Left lobe of liver (tissue), 1 donor: ENCODE measurements around a stretch of chr20.

- PRO-cap: no peak
These were observed 21.2 kb downstream of the KIAA1755 start for GRCh38 chr20:38239171-38239903.

DNA sequence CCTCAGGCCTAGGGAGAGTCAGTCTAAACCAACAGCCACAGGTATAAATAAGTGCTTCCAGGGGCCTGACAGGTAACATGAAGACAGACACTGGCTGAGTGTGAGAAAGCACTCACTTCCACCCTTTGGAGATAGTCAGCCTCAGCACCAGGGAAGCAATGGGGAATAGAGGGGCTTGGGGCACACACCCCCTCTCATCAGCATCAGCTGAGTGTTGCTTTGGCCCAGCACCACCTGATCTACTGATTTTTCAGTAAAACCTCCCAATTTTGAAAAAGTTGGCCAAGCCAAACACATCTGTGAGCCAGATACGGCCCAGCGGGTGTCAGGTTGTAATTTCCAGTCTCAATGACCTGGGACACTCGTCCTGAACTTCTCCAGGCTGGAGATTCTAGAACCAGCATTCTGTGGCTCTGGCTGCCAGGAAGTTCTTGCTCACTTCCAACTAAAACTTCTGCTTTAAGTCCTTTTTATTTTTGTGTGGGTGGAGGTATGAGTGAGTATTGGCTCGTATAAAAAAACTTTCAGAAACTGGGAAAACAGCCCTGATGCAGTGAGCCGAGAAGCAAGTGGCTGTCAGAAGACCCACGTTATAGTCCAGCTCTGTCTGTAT, 5.2 kb downstream of the KIAA1755 start:
- PRO-cap: no peak

DNA sequence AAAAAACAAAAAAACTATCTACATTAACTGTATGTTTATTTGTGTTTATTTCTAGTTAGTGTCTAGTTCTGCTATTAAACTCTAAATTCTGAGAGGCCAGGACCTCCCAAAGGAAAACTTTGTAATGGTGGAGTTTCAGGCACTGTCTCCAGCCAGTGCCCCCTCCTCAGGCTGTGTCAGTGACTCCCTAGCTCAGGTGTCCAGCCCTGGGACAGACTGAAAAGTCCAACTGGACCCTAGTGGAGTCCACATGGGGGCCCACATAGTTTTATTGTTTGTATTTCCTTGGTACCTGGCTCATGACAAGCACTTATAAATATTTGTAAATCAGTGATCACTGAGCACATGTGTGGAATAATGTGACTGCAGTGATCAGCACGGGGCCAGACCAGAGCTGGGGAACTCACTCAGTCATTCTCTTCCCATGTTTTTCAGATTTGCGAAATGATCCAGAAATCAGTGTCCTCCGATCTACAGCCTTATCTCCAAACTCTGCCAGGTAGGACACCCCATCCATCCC, 14.0 kb downstream of the LBP start:
- PRO-cap: unidirectional peak, plus-strand start at position 360 of the sequence

DNA sequence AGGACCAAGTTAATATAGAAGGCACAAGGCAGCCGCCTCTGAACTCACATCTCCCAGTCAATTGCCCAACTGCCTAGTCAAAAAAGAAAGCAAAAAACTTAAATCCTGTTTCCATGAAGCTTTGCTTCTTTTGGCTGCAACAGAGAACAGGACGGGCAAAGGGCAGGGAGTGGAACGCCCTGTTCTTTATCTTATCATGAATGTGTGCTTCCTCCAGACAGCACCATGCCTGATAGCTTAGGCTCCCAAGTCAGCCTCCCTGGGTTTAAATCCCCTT, 27.1 kb downstream of the LBP start:
- PRO-cap: no peak

GRCh38 chr20:38471822-38472328, 768 bp upstream of the RALGAPB start:
- PRO-cap: no peak

GRCh38 chr20:38504858-38505565, 32.4 kb downstream of the RALGAPB start:
- PRO-cap: no peak

DNA sequence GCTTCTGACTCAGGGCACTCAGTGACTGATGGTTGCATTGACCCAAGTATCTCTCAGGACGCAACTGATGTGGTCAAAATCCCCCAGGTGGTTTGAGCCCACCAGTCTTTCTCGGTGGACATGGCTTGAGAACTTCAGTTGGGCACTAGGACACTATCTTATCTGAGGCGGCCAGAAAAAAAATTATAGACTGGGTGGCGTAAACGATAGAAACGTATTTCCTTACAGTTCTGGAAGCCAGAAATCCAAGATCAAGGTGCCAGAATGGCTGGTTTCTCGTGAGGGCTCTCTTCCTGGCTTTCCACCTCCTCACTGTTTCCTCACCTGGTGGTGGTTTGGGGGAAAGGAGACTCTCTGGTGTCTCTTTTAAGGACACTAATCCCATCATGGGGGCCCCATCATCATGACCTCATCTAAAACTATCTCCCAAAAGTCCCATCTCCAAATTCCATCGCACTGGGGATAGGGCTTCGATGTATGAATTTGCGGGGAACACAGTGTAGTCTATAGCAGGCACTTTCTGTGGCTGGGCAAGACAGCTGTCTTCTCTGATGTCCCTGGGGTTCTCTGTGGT, 52.3 kb downstream of the PPP1R16B start:
- PRO-cap: no peak

DNA sequence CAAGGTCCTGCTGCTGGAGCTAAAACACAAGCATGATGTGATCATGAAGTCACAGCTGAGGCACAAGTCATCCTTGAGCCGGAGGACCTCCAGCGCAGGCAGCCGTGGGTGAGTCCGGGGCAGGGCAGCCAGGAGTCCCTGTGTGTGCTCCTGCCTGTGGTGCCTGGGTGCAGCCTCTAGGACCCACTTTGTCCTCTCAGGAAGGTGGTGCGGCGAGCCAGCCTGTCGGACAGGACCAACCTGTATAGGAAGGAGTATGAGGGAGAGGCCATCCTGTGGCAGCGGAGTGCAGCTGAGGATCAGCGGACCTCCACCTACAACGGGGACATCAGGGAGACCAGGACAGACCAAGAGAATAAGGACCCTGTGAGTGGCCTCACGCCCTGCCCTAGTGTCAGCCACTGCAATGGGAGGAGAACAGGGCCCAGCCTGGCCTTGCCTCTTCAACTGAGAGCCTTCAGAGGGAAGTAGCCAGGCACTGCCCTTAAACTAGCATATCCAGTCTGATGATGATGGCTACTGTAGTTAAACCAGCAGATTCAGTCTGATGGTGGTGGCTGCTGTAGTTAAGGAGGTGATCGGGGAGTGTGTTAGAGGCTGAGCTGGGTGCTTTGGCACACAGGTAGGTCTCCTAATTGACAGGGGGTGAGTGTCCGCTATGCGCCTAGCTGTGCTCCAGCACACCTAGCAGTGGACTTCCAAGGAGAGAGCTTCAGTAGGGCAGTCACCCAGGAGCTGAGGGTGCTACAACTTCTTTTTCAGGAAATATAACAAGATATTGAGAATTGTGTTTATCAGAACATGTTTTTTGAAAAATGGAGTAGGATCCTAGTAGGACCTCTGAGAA, 18.2 kb upstream of the FAM83D start:
- PRO-cap: no peak

DNA sequence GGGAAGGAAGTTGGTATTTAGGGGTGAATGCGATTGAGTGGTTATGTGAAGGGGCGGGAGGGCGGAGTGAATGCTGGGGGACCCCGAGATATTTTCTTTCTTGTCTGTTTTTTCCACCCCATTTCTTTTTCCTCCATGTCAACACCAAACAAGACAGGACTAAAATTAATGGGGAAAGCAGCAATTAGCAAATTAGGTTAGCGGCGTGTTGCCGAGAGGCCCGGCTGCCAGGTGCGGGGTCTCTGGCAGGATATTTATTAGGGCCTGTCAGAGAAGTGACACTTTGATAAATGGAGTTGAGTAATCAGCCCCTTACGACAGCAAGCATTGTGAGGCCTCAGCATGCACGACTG, 193.8 kb downstream of the DHX35 start:
- PRO-cap: no peak

DNA sequence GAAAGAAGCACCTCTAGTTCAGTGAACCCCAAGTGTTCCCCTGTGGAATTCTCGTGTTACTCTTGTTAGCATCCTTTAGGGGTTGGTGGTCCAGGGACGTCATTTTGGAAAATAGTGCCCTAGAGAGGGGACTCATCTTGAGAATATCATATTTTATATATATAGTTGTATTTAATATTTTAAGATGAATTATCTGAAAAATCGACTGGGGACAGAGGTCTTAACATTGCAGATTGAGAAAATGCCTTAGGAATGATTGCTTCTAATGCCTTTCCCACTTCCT, 337.8 kb downstream of the DHX35 start:
- PRO-cap: unidirectional peak, minus-strand start at position 54 of the sequence

DNA sequence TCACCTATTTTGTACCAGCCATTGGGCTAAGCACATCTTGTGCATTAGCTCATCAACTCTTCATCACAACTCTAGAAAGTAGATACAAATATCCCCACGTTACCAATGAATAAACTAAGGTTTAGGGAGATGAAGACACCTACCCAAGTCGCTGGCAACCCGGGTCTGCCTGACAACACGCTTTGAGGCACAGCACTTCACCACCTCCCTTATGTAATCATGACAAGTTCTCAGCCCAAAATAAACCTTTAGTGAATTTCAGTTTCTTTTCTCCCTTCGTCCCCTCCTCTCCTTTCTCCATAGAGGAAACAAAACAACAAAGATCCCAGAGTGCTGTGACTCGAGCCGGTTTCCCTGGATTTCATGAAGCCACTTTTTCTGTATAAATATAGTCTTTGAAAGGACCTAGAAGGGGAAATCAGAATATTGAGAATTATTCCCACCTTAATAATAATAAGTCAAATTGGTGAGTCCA, 105.4 kb downstream of the MAFB start:
- PRO-cap: no peak

GRCh38 chr20:40683104-40683868, 5.8 kb downstream of the MAFB start:
- PRO-cap: unidirectional peak, minus-strand start at chr20:40683213; bidirectional peak, plus-strand start at chr20:40683632, minus-strand start at chr20:40683407

DNA sequence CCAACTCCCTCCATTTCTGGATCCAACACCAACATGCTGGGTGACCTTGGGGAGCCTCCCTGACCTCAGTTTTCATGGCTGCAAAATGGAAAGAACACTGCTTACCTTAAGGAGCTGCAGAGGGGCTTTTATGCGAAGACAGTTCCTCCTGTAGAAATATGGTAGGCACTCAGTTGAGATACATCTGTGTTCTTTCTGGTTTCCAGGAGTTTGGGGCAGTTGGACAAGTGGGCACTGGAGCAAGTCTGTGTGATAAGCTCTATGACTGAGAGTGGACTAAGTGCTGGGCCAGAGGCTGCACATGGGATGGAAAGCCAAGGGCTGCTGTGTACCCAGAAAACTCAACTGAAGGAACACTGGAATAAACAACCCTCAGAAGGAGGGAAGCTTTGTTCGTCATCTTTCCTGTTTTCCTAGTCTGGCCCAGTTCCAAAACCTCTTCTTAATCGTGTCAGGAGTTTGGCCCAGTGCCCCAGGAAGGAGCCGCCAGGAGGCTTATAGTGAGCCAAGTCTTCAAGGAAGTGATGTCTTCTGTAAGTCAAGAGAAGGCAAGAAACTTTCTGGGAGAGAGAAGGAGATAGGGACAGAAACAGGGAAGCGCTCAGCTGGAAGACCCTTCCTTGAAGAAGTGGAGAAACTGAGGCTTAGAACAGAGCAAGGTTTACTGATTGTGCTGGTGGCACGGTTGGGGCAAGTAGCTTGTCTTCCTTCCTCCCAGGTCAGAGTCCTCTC, 23.3 kb upstream of the TOP1 start:
- PRO-cap: unidirectional peak, minus-strand start at position 347 of the sequence

DNA sequence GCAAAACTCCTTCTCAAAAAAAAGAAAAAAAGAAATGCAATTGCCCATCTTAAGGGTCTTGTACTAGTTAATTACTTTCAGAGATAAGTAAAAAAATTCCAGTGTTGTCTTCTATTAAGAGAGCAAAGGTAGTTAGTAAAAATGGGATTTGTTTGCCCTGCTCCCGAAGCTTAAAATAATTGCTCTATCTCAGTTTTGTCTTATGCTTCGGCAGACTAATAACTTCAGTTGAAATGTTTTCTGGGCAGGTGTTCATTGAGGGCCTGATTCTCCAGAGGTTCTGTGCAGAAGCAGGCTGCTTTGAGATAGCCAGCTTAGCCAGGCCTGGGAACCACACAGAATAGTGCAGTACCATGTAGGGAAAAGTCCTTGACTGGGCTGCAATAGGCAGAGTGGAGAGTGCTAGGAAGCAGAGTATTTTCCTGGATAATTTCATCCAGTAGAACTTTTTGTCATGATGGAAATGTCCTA, 15.7 kb downstream of the TOP1 start:
- PRO-cap: no peak

GRCh38 chr20:41072805-41073503, 44.3 kb downstream of the TOP1 start:
- PRO-cap: no peak

- PRO-cap: no peak
These were observed 48.1 kb downstream of the TOP1 start for GRCh38 chr20:41076760-41077116.

GRCh38 chr20:41100167-41100390, 37.3 kb upstream of the PLCG1 start:
- PRO-cap: no peak

DNA sequence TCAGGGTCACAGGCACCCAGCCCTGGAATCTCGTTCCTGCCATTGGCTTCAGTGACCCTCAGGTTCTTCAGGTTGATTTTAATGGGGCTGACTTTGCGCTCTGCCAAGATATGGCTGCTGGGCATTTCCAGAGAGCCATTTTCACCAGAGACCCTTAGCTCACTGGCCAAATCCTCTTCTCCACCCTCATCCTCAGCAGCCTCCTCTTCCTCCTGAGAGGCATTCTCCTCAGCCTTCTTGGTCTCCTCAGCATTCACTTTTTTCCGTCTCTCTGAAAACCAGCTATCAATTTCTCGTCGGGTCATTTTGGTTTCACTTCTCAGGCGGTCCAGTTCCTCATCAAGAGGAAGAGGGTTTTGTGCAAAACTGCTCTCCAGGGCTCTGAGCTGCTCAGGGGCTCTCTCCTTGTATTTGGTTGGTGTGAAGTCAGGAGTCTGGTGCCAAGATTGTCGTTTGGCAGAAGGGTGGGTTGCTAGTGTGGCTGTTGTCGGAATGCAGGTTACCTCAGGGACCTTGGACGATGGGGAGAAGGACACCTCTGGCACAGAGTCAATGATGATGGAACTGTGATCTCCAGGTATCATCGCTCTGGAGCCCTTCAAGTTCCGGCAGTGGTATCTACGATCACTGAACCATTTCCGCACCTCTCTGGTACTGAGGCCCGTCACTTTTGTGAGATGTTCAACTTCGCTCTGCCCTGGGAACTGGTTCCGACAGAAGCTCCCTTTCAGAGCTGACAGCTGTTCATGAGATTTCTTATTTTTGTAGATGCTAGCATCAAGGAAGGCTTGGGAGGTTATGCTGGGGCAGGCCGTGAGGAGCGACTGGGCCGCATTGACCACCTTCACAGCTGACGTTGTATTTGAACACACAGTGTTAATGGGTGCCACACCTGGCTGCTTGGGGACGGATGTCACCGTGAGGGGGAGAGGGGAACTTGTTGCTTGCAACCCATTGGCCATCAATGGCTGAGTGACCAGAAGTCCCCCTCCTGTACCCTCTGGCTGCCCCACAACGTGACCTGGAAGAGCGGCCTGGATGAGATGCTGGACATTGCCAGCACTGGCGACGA, 65.7 kb downstream of the PLCG1 start:
- PRO-cap: no peak

DNA sequence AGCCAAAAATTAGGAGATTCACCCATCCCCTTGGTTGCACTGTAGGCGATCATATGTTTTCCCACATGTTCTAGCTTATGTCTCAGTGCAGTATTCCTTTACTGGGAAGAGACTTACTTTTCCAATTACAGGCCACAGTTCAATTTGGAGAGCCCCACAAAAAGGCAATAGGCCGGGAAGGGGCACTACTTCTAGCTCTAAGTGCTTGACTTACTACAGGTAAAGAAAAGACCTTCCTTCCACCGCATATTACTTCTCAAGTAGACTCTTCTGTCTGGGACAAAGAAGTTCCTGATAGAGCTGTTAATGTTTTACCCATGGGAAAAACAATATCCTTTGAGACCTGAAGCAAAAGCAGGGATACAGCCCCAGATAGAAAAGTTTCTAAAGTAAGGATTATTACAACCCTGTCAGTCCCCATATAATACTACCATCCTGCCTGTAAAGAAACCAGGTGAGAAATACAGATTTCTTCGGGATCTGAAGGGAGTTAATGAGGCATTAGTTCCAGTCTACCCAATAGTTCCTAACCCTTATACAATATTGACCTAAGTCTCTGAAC, 70.1 kb upstream of the CHD6 start:
- PRO-cap: unidirectional peak, plus-strand start at position 446 of the sequence

GRCh38 chr20:42719606-42719945, 470.1 kb downstream of the PTPRT start:
- PRO-cap: no peak